Bronchial lymph node (tissue), 1 donor: ENCODE measurements around the genes OR4C6, OR5I1, OR8K1, OR5M3, APLNR and OR5B21.

DNA sequence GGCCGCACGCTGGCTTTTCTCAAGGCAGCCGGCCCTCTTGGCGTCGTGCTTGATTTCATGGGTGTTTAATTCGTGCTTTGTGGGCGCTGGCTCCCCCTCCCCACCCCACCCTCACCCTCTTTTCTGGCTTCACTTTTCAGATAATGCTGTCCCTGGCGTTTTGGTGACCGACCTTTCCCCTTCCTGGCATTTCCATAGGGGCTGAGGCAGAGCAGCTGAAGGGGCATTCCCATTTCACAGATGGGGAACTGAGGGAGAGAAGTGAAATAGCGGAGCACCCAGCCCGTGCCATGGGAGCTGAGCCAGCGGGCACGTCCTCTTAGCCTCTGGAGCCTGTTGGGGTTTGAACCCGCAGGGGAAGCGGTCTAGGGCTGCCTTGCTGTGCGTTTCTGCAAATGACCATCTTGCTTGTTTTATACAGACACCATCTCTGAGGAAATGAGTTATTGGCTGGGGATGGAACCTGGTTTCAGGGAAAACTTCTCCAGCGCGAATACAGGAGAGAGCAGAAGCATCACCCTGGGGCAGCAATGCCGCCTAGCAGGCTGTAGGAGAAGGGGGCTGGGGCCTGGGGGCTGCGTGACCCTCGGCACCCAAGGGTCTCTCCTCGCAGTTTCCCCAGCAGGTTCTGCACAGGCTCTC is 1.3 kb downstream of the PTPRJ start:
- PRO-cap, result unidirectional peak, minus-strand start at position 328 of the sequence

DNA sequence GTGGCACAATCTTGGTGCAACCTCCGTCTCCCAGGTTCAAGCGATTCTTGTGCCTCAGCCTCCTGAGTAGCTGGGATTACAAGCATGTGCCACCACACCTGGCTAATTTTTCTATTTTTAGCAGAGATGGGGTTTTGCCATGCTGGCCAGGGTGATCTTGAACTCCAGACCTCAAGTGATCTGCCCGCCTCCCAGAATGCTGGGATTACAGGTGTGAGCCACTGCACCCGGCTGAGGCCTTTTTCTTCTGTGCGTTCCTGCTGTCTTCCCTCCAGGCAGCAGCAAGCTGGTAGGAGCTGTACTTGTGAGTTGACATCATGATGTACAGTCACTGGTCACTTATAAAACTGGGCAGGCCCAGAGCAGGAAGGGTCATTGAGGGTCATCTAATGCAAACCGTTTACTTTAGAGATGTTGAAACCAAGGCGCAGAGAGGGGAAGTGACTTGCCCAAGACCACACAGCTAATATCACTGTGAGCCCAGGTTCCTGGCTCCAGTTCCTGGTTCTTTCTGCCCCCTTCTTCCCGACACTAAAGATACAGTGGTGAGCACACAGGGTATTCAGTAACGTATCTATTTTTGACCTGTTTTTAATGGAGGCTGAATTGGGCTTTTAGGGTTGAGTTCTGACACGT is 27.2 kb downstream of the PTPRJ start:
- PRO-cap, result no peak

GRCh38 chr11:48079187-48080081 is 99.1 kb downstream of the PTPRJ start:
- PRO-cap, result no peak

GRCh38 chr11:48094312-48094773 is 114.0 kb downstream of the PTPRJ start:
- PRO-cap, result no peak

GRCh38 chr11:49184679-49185196 is 23.7 kb downstream of the FOLH1 start:
- PRO-cap, result no peak

DNA sequence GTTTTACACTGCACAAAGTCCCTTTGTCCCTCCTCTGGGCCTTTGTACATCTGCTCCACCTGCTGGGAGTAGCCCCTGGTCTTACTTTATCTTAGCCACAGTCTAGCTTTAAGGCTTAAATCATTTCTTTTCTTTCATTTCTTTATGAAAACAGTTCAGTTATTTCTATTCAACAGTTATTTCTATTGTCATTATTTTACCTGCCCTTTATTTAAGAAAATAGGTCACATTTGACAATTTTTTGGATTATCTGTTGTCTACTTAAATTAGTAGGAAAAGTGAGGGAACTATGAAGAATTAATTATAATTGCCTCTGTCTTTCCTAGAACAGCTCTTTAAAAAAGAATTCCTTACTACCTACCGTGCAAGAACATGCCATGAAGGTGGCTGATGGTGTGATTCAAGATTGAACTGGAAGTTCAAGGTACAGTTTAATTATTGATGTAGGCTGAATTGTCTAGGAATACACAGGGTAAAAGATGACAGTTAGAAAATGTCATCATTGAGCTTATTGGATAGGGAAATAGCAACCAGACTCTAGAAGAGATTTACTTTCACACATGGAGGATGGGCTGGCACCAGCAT is at the start of gene OR4C6:
Gene OR4C6, plus strand, starts transcription at position 377 of the 585 bp plus-strand sequence.
- PRO-cap, result no peak

DNA sequence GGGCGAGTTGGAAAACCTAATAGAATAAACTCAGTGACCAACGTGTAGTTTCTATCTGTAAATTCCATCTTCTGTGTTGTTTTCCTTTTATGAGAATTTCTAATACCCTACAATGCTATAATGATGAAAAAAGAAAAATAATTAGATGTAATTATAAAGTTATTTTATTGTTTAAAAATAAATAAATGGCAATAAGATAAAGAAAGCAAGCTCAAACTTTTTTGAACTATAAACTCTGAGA is at the start of gene OR5I1:
Gene OR5I1, minus strand, starts transcription at position 68 of the 241 bp plus-strand sequence.
- PRO-cap, result no peak

- PRO-cap, result no peak
These were observed at the start of gene OR8K1 for GRCh38 chr11:56345809-56346236. Gene OR8K1 (plus strand): TSS chr11:56346039.

- PRO-cap, result no peak
These were observed at the start of gene OR5M3 for GRCh38 chr11:56473168-56473515. Gene OR5M3 (minus strand): TSS chr11:56473352.

DNA sequence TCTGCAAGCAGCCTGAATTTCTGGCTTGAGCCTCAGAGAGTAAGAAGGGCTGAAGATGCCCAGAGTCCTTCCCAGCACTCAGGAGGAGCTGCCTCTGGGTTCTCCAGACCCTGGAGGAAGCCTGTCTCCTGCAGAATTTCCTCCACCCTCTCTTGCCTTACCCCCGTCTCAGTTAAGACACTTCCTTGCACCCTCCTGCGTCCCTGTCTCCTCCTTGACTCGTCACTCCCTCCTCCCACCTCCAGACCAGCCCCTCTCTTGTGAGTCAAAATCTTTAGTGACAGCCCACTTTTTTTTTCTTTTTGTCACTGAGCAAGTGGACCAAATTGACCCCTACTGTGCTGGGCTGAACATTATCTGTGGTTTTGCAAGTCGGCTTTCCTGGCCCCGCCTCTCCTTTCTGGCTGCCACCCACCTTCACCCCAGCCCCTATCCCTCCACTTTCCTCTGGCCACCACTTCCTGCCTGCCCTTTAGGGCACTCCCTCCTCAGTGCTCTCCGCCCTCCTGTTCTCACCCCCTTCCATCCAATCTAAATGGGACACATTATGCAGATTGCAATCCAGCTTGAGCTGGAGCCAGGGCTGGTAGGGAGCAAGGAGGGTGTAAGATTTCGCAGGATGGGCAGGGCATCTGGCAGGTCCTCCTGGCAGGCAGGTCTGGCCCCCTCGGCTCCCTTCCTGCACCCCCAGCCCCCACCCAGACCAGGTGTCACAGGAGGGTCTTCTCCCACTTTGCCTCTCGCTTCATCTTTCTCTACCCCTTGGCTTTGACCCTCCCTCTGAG is at the start of gene APLNR:
Gene APLNR, minus strand, starts transcription at position 179 of the 785 bp plus-strand sequence.
- PRO-cap, result unidirectional peak, minus-strand start at position 174 of the sequence; unidirectional peak, minus-strand start at position 221 of the sequence

- PRO-cap, result no peak
These were observed 18.1 kb downstream of the TNKS1BP1 start for GRCh38 chr11:57306549-57307080.

DNA sequence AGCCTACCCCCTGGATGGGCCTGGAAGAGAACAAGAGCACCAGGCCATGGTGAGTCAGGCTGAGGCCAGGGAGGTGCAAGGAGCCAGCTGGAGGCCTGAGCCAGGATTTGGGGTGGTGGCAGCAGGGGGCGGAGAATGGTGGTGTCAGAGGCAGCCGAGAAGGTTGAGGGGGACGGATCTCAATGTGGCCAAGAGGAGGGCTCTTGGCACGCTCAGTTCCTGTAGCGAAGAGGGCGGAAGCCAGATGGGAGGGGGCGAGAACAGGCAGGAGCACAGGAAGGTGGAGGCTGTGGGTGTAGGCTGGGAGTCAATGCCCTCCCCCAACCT is 13.7 kb downstream of the RTN4RL2 start:
- PRO-cap, result unidirectional peak, plus-strand start at position 243 of the sequence

GRCh38 chr11:57498496-57498940 is 17.0 kb downstream of the SLC43A1 start:
- PRO-cap, result no peak

GRCh38 chr11:57500568-57501034 is 14.9 kb downstream of the SLC43A1 start:
- PRO-cap, result no peak

DNA sequence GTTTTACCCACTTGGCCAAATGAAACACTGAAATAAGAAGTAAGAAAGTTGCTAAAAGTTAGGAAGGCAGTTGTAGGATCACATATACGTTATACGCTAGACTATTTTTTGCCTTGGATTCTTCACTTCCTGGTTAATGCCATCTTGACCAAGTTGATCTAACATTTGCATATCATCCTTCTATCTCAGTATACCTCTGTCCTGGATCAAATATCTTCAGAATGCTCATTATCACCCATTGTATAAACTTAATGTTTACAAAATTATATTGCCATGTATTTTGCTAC is 893 bp downstream of the ZDHHC5 start:
- PRO-cap, result no peak

DNA sequence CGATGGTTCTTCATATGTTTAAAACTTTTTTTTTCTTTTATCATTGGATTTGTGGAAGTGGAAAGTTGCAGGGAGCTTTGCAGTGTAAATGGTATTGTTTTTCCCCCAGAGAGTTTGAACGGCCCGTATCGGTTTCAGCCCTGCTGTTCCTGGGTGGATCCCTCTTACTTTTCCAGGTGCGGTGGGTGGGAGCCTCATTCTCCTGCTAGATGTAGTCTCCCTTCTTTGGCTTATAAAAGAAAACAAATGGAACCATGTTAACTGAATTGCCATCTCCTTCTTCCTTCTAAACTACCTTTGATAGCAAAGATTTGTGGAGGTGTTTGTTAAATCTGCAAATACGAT is 862 bp downstream of the CTNND1 start:
- PRO-cap, result no peak

GRCh38 chr11:57779195-57779853 is 17.7 kb downstream of the CTNND1 start:
- PRO-cap, result no peak

GRCh38 chr11:58508007-58508481 is at the start of gene OR5B21:
Gene OR5B21 (minus strand): TSS chr11:58508105.
- PRO-cap, result no peak

- PRO-cap, result bidirectional peak, plus-strand start at chr11:58579635, minus-strand start at chr11:58579612; bidirectional peak, plus-strand start at chr11:58579748, minus-strand start at chr11:58579682
These were observed 891 bp downstream of the ZFP91 start for GRCh38 chr11:58579326-58580582.

DNA sequence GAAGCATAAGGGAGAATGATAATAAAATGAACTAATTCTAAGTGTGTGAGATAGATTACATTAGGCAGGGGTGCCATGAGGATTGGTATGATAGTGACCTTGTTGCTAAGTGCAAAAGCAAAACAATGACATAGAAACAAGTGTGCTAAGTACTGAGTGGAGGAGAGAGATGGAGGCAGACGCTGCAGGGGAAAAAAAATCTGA is 229 bp upstream of the CNTF start:
- PRO-cap, result no peak